Mesangial cell (primary cell): ENCODE measurements around a stretch of chr2.

- RAMPAGE, long total RNA = no peak
Measured at GRCh38 chr2:105934868-105935461, 130.5 kb upstream of the ECRG4 start.

DNA sequence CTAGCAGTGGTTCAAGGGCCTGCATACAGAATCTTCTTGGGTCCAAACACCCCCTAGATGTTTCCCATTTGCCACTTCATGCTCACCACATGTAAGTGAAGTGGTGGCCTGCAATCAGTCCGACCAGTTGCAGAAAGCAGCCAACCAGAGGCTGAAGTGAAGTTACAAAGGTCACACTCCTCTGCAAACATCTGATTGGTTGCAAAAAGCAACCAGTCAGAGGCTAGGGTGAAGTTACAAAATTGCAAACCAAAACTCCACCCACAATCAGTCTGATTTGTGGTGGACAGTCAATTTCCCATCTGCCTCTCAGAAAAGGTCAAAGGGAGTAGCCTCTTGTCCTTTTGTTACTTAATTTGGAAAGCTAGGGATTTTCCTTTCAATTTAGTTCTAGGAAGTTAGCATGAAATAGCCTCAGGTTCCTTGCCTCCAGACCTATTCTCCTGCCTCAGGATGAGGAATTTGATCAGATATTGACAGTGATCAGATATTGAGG lies 56.4 kb upstream of the ECRG4 start:
- RAMPAGE, long total RNA = no peak

GRCh38 chr2:106113525-106113942 lies 48.0 kb downstream of the ECRG4 start:
- RAMPAGE, long total RNA = no peak

DNA sequence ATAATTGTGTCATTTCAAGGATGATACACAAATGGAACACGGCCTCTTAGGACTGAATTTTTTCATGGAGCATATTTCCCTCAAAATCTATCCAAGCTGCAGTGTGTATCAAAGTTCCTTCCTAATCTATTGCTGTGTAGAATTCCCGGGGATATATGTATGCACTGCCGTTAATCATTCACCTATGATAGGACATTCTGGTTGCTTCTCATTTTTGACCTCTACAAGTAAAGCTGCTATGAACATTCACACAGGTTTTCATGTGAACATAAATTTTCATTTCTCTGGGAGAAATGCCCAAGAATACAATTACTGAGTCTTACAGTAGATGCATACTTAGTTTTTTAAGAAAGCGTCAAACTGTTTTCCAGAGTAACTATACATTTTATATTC lies 61.5 kb downstream of the ECRG4 start:
- RAMPAGE, long total RNA = no peak

- RAMPAGE, long total RNA = no peak
Measured at GRCh38 chr2:106160209-106160889, 33.8 kb downstream of the UXS1 start.

DNA sequence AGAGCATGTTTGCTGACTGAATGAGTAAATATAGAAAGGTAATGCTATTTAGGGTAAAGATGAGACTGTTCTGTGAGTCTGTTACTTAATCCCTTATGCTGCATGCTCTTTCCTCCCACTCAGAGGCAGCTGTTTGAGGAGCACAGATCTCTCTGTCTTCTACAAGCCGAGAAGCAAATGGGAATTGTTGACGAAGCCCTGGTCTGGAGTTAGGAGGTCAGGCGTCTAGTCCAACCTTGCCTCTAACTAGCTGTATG lies 130.1 kb downstream of the RGPD3 start:
- RAMPAGE, long total RNA = no peak

GRCh38 chr2:106342771-106343197 lies 125.4 kb downstream of the RGPD3 start:
- RAMPAGE, long total RNA = no peak

- RAMPAGE, long total RNA = no peak
Measured at GRCh38 chr2:106343198-106343598, 125.0 kb downstream of the RGPD3 start.

DNA sequence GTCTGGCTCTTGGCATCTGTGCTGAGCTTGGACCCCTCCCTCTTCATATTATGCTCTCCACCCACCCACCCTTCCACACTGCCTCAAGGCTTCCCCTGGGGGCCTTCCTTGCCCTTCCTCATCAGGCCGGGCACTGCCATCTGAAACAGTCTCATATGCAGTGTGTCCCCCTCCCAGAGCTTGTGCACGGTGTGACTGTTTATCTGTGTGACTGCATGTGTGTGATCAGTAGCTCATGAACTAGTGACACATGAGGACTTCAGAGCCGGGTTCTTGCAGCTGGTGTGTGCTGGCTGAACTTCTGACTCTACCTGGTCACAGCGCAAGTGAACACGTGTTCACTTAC lies 51.5 kb downstream of the CD8B2 start:
- RAMPAGE, long total RNA = no peak

- RAMPAGE, long total RNA = no peak
Measured at GRCh38 chr2:106542653-106543472, 55.7 kb downstream of the CD8B2 start.

DNA sequence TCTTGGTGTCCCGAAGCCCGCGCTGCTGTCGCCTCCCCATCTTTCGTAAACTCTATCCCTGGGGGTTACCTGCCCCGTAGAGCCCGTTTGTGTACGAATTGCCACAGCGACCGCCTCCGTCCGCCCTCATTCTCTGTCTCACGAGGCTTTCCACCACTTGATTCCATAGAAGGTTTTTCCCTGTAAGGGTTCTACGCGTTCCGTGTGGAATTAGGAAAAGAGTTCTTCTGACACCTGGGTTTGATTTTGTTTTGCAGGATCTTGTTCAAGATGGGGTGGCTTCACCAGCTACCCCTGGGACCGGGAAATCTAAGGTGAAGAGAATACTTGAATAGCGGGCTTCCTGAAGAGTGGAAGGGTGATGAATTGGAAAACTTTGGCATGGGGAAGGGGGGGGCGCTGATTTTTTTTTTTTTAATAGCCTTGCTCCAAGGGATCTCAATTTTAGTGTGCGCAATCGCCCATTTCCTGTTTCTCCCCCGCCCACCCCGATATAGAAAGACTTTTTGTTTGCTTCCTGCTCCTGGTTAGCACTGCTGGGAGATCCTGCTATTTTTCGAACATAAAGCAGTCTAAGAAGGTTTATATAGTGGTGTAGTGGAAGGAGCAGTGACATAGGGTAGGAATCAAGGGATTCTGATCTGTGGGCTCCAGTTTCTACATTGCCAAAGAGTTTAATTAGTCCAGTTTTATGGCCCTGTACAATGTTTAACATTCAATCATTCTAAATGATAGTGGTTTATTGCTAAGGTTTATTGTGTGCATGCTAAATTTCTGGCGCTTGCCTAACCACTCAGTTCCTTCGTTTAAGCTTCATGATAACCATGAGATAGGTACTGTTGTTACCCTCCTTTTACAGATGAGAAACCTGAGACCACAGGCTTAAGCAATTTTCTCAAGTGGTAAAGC lies 624 bp downstream of the GCC2 start:
- RAMPAGE, long total RNA = no peak

DNA sequence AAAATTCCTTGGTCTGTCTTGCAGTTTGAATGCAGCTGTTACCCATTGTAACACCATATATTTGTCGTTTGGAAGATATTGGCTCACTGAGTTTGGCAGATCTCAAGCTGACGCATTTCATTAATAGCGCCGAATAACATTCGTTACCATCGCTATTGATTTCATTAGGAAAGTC lies 1.1 kb downstream of the LIMS1 start:
- RAMPAGE, long total RNA = no peak

GRCh38 chr2:108617519-108618096 lies 83.3 kb downstream of the LIMS1 start:
- RAMPAGE, long total RNA = no peak

DNA sequence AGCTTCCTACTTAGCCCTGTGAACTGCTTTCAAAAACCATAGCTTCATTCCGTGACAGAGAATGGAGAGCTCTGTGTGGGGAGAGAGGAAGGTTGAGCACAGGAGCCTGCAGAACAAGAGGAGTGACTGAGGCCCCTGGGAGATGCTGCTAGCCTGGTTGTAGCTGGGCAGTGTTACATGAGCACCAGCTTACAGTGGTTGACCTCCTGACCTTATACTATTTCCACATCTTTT lies 82.6 kb upstream of the RANBP2 start:
- RAMPAGE, long total RNA = no peak

GRCh38 chr2:108775660-108776178 lies 10.9 kb upstream of the CCDC138 start:
- RAMPAGE, long total RNA = no peak

DNA sequence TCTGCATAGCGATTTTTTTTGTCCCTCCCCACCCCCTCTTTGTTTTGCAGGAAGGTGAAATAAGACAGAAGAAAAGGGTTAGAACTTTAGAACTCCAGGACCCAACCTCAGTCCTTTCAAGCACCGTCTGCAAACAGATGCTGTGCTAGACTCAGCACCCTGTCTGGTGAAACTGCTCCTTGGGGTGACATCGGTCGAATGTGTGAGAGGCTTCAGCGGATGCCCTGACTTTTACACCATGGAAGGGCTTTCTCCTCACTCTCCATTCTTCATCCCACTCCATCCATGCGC lies 43.2 kb upstream of the EDAR start:
- RAMPAGE, long total RNA = no peak

GRCh38 chr2:109243362-109243976 lies 114.5 kb downstream of the SH3RF3 start:
- RAMPAGE, long total RNA = no peak

DNA sequence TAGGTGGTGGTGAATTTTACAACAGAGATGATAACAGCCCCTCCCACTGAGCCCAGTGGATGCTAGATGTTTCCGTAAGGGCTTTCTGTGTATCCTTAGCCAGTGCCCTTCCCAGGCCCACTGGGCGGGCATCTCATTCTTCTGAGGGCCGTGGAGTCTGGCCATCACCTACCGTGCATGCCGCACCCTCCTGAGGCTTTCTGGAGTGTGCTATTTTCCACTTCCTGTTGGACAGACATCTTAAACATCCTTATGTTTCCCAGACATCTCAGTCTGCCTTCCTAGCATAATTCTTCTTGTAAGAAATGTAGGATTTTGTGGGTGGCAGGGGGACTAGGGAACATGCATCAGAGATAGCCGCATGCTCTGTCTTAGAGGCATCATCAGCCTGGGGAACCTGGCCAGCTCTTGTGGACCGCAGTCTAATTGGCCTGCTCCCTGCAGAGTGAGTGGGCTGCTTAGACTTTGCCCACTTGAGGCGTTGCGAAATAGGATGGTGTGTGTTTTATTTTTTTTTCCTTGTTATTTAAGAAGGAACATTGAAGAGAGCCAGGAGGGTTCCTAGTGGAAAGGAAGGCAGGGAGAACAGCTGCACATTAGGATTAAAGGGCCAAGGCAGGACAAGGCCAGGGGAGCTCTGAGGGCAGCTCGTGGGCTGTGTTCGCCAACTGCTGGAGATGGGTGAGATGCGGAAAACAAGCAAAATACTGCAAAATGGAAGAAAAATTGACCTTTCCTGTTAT lies 135.8 kb downstream of the SH3RF3 start:
- RAMPAGE, long total RNA = no peak

DNA sequence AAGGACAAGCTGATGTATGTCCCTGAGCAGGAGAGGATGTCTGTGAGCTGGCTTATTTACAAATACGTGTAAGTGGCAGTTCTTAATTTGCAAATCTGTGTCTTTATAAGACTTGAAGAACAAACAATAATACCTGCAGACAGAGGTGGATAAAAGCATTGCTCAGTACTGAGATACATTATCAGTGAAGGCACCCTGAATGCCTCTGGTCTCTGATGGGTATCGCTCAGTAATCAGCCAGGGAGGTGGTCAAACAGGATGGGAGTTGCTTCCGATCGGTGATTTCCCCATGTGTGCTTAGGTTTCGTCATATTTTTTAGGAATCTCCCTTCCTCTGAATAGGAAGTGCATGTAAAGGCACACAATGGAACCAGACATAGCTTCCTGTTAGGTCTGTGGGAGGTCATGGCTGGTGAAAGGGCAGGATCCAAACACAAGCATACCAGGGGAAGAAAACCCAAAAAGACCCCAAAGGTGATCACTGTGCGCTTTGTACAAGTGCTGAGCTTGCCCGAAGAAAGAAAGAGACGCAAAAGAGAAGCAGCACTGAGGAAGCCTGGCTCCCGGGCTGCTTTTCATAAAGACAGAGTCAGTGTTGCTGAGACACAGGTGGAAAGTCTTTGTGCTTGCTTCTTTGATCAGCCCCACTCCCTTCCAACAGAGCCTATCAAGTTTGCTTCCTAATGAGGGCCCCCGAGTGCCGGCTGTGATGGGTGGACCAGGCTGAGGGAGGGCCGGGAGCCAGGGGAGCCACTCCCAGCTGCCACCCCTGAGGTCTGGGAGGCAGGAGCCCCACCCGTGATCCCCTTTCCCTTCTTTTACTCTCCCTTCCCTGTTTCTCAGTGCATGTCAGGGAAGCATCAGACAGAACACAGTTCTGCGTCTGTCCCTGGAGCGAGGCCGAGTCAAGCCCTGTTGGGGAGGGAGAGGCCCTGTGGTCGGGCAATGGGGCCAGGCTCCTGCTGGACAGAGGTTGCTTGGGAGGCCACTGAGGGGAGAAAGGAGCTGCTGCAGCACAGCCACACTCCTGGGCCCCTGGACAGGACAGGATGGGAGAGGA lies 138.2 kb downstream of the SH3RF3 start:
- RAMPAGE, long total RNA = no peak

- RAMPAGE, long total RNA = no peak
Measured at GRCh38 chr2:109324560-109325326, 195.7 kb downstream of the SH3RF3 start.